Mucosa of descending colon (tissue), 1 donor: ENCODE results near the genes PCDH1 and NDFIP1.

- PRO-cap = no peak
Measured at GRCh38 chr5:141649181-141649813, 1.9 kb downstream of the FCHSD1 start.

DNA sequence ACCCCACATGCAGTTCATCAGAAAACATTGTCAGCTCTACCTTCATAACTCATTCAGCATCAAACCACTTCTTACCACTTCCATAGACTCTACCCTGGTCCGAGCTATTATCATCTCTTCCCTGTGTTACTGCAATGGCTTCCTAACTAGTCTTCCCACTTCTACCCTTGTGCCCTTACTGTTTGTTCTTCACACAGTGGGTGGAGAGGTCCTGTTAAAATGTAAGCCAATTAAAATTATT lies 22.7 kb upstream of the ARAP3 start:
- PRO-cap = no peak

DNA sequence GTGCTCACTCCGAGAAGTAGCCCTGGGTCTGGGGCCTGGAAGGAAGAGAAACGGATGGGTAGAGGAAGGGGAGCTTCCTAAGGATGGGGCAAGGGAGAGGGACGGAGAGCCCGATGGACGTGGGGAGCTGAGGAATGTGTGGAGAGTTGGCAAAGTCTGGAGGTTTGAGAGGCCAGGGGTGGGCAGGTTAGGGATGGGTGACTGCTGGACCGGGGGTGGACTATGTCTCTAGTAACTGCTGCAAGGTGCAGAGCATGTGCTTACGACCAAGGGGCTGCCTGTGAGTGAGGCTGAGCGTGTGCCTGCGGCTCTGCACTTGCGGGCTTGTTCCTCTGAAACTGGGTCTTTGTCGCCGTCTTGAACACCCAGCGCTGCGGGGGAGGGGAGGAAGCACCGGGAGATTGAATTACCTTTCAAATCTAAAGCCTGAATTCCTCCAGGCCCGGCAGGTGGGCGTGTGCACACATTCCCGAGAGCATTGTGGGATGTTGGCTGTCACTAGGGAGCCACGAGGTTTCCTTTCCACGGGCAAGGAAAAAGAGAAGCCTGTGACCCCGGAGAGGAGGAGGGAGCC lies 76.5 kb upstream of the ARAP3 start:
- PRO-cap = no peak

DNA sequence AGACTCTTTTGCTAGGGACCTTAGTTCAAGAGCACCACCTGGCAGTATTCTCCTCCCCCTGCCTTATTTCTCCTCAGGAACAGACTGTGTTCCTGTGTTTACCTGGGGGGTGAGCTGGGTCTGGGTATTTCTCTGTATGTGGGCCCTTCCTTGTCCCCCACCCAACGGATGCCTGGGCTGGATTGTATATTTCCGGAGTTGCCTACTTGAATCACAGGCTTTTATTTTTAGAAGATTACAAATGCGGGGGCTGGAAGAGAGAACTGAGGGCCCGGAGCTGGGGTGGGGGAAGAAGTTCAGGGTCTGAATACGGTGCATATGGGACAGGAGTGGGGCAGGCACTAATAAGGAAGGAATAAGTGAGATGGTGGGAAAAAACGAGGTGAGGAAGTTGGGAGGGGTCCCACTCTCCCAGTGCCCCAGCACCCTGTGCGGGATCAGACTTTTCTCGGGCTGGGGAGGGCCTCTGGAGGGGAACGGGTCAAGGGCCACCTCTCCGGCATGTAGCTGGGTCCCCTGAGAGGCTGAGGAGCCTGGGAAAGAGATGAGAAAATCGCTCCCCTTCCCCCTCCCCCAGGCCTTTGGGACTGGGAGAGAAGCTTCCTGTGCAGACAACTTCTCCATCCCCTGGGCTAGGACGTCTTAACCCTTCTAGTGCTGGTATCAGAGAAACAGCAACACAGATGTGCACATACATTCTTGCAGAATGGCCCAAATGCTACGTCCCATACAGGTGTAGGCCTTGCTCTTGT lies 42.1 kb downstream of the PCDH1 start:
- PRO-cap = no peak

GRCh38 chr5:141851642-141852560 lies 26.3 kb downstream of the PCDH1 start:
- PRO-cap = no peak

GRCh38 chr5:141854198-141854661 lies 24.0 kb downstream of the PCDH1 start:
- PRO-cap = no peak

DNA sequence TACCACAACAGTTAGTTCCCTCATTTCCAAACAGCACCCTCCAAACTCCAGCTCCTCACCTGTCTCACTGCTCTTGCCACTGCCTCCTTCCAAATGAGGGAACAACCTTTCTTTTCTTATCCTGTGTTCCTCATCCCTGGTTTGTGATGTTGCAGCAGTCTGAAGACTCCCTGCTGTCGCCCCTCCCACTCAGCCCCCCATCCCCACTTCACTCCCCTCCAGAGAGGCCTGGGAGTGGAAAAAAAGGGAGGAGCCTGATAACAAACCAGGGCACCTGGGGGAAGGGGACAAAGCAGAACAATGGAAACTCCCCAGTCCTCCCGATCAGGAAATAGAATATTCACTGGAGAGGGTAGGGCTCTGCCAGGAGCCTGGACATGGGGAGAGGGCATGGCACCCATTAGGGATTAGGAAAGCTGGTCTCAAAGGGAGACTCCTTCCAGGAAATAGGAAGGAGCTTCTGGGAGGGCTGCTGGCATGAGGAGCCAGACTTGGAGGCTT lies 20.2 kb downstream of the PCDH1 start:
- PRO-cap = no peak

GRCh38 chr5:141878332-141878729 lies at the start of gene PCDH1:
TSS of gene PCDH1 (minus strand) at chr5:141878410.
- PRO-cap = bidirectional peak, plus-strand start at chr5:141878629, minus-strand start at chr5:141878408

- PRO-cap = no peak
Measured at GRCh38 chr5:141880803-141881882, 2.9 kb upstream of the PCDH1 start.

- PRO-cap = no peak
Measured at GRCh38 chr5:141930887-141931270, 7.2 kb downstream of the DELE1 start.

GRCh38 chr5:142015714-142016691 lies 3.2 kb upstream of the GNPDA1 start:
- PRO-cap = unidirectional peak, plus-strand start at chr5:142016053

GRCh38 chr5:142088073-142088684 lies 20.4 kb upstream of the NDFIP1 start:
- PRO-cap = no peak

DNA sequence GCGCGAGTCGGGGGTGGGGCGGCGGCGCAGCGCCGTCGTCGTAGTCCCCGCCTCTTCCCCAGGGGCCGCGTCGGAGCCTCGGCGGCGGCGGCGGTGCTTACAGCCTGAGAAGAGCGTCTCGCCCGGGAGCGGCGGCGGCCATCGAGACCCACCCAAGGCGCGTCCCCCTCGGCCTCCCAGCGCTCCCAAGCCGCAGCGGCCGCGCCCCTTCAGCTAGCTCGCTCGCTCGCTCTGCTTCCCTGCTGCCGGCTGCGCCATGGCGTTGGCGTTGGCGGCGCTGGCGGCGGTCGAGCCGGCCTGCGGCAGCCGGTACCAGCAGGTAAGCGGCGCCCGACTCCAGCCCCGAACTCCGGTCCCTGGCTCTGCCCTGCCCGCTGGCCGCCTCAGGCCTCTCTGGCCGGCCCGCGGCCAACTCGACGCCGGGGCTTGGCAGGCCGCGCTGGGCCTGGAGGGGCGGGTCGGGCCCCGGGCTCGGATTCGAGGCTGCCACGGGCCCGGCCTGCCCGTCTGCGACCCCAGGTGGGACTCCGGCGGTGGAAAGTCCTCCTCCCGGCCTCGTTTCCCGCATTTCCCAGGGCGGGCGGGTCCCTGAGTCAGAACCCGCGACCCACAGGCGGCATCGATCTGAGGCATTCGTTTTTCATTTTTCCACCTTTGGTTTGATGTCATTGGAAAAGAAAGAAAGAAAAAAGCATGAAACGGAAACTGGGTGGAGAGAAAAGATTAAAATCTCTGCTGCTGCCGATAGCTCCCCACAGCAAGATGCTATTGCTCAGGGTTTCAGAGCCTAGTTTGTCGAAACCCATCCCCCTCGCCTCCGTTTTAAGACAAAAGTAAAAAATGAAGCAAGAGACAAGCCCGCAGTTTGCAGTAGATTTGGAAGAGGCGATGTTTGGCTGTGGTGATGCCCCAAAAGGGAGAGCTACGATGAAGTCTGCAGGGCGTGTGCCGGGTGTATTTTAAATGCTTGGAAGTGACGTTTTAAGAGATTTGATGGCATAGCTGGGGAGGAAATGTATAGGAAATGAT lies at the start of gene NDFIP1:
Gene NDFIP1 (plus strand): TSS at position 61 of the 1,029 bp plus-strand sequence.
- PRO-cap = bidirectional peak, plus-strand start at position 77 of the sequence, minus-strand start outside the sequence; bidirectional peak, plus-strand start at position 863 of the sequence, minus-strand start at position 764 of the sequence; unidirectional peak, minus-strand start at position 965 of the sequence

DNA sequence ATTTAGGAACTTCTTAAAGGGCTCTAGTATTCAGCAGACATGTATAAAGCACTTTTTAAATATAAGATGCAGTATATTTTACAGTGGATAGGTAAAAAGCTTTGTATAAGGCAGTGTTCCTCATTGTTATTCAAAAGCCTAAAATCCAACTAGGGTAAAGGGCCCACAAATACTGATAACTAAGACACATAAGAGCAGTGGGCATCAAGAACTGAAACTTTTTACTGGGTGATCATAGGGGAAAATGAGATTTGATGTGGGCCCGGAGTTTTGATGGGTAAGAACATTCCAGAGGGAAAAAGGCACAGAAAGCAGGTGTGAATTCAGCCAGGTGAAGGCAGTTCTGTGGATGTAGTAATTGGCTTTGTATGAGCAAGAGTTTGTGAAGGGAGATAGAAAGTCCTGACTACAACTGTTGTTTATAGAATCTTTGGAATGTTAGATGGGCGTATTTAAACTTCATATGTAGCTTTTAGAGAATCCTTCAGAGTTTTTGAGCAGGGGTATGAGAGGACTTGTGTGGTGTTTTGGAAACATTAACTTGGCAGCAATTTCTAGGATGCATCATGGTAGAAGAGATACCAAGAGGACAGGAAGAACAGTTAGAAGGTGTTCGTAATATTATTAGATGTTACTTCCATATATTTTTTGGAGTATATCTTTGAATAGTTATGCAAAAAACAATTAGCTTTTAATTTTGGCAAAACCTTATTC lies 25.3 kb downstream of the NDFIP1 start:
- PRO-cap = no peak

- PRO-cap = no peak
Measured at GRCh38 chr5:142143434-142144217, 35.0 kb downstream of the NDFIP1 start.

DNA sequence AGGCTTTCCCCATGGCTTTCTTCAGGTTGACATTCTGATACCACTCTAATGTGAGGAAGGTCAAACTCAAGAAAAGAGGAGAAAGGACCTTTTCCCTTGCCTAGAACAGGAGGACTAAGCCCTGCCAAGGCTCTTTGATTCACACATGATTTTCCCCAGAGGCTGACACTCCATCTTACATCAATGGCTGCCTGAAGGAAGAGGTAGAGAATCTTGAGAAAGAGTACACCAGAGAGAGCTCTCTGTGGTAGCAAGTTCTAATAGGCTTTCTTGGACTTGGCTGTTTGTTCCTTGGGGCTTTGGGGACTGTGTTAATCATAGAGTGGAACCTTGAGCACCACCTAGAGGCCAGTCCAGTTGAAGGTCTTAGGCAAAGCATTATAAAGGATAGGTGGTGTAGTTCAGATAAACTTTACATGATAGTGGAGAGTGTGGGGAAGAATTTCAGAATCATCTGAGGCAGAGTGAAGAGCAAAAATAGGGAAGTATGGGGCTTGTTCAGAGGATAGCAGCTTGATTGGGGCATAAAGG lies 36.7 kb downstream of the NDFIP1 start:
- PRO-cap = no peak

DNA sequence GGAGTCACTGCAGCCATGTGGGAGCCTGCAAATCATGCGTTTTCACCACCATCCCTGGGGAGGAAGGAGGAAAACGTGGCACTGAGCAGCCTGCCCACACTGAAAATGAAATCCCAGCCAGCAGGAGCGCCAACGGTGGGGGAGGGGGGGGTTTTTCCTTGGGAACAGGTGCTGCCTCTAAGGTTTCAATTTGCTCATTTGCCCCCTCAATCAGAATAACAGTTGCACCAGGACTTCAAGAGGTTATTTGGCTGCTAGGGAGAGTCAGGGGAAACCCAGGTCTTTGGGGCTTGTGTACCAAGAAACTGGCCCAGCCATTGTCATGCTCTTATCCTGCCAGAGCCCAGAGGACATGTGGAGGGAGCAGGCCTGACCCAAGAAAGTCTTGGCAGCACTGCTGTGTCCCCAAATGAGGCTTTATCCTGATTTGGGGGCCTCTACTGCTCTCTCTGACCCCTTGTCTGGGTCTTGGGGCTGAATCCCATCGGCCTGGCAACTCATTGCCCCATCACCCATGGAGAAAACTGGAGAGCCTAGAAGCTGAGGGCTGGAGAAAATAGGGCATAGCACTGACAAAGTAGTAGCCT lies 66.5 kb downstream of the NDFIP1 start:
- PRO-cap = no peak

DNA sequence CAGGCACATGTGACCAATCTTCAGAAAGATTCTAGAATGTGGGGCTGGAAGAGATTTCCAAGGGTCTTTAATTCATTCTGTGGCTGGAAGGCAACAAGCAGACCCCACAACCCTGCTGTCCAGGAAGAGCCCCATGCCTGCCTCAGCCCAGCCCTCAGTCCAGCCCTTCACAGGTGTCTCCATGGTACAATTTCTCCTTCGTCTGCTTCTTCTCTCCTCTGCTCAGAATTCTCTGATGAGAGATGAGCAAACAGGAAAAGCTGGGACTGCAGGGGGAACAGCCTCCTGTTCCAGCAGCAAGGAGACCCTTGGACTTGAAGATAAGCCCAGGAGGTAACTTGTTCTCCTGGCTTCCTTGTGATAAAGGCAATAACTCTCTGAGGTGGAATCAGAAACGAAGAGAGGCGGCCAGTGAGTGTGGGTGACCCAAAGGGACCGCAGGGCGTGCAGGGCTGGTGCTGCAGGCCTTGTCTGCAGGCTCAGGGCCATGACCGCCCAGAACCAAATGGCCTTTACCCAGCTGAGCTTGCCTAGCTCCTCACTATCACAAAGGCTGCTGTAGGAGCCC lies 72.3 kb downstream of the NDFIP1 start:
- PRO-cap = no peak

DNA sequence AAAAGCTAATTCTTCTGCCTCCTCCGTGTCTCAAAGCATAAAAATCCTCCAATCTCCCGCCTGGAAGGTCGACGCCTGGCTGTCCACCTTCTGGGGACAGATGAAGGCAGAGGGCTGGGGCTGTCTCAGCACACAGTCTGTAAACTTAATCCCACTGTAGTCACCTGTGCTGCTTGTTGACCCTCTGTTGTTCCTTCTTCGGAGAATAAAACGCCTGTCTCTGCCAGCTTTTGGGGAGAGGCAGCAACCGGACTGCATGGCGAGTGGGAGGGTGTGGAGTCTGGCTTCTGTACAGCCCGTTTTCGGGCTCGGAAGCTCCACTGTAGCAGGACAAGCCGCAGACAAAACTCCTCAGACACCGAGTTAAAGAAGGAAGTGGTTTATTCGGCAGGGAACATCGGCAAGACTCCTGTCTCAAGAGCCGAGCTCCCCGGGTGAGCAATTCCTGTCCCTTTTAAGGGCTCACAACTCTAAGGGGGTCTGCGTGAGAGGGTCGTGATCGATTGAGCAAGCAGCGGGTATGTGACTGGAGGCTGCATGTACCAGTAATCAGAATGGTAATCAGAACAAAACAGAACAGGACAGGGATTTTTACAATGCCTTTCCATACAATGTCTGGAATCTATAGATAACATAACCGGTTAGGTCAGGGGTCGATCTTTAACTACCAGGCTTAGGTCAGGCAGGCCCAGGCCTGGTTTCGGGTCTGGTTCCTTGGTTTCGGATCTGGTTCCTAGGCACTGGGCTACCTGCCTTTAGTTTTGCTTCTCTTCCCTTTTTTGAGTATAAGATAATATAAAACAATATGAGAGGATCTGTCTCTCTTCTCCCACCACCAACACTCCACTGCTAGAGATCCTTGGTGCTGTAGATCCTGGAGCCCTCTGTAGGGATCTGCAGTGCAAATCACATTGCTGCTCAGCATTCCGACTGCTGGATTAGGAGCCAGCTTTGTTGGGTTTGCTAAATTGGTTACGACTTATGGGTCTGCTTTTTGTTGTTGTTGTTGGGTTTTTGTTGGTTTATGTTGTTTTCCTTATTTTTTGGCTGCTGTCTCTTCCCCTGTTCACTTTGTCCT lies 88.3 kb downstream of the SPRY4 start:
- PRO-cap = no peak

- PRO-cap = no peak
Measured at GRCh38 chr5:142307649-142307926, 17.2 kb downstream of the SPRY4 start.